Bronchial lymph node (tissue), 1 donor: ENCODE measurements around the gene TTLL5.

DNA sequence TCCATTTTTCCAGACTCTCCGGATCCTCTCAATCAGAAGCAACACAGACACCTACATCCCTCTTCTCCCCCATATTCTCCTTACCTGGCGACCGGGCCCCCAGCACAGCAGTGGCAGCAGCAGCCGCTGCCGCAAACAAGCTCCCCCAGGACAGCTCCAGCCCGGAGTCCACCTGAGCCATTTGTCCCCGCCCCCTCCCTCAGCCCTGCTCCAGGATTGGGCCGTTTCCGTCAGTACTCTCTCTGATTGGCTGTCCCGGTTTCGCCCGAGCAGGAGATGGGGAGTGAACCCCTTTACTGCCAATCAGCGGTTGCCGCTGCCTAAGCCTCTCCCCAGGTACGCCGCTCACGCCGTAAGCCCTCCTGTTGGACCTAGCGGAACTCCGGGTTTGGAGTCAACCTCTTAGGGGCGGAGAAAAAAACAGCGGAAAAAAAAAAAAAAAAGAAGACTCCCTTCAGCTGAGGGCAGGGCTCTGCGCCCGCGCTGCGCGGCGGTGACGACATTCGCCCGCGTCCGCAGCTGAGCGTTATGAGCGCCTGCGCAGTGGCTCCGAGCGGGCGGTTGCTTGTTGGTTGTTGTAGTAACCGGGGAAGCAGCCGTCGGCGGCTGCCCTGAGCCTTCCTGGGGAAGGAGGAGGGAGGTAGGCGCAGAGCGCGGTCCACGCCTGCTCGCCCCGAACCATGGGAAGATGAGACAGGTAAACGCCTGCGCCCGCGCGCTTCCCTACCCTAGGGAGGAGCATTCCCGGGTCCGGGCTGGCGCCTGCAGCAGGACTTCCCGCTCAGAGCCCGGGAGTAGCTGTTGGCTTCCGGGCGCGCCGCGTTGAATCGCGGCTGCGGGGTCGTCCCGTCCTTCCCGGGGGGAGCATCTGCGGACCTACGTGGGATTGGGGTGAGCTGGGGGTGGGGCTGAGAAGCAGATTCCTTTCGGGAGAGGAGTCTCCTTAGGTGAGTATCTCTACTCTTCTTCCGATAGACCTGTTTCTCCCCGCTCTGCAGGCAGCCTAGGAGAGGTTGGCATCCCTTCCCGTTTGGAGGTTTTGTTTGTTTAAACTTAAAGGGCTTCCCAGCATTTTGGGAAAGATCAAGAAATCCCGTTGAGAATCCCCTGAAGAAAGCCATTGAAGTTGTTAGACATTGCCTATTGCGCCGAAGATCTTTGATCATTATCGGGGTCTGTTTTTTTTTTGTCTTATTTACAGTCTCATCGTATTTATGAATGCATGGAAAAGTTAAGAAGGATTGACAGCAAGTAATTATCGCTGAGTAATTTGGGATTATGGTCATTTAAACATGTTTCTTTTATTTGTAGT lies at the start of gene TTLL5:
TSS of gene TTLL5 (plus strand) at position 556 of the 1,312 bp plus-strand sequence.
- PRO-cap, result bidirectional peak, plus-strand start at position 355 of the sequence, minus-strand start at position 137 of the sequence; bidirectional peak, plus-strand start at position 578 of the sequence, minus-strand start at position 495 of the sequence

GRCh38 chr14:75978349-75978927 lies 3.4 kb downstream of the TGFB3 start:
- PRO-cap, result no peak

DNA sequence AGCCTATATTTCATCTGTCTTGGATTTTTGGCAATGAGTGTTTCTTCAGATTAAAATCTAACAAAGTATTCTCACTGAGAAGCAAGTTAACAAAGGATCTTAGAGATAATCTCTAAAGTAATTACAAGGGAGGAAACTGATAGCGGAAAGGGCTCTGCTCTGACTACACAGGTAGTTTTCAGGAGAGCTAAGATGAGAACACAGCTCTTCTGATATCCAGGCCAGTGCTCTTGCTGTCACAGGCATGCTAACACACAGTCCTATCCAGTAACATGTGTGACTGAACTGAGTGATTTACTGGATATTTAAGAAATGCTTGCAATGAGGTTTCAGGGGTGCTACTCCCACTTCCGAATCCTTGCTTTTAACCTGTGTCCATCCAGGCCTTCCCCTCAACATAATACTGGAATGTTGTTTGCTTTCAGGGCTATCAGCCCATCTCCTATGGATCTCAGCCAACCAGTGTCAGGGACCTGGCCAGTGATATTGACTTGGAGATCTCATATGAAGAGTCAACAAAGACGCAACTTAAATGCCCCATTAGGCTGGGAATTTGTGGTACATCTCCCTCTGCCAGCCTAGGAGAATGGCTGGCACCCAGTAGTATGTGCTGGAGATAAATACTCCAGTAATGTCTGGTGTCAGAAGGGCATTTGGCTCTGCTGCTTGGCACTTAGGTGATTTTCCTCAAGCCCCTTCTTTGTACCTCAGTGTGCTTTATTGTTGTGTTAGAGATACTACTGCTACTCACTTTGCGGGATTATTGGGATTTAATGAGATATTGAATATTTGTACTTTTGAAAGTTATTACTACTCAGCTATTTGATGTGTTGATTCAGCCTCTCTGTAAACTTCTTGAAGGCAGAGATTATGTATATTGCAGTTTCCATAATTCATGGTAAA lies 901 bp upstream of the IFT43 start:
- PRO-cap, result no peak

- PRO-cap, result no peak
Measured at GRCh38 chr14:75996672-75997125, 11.1 kb downstream of the IFT43 start.

DNA sequence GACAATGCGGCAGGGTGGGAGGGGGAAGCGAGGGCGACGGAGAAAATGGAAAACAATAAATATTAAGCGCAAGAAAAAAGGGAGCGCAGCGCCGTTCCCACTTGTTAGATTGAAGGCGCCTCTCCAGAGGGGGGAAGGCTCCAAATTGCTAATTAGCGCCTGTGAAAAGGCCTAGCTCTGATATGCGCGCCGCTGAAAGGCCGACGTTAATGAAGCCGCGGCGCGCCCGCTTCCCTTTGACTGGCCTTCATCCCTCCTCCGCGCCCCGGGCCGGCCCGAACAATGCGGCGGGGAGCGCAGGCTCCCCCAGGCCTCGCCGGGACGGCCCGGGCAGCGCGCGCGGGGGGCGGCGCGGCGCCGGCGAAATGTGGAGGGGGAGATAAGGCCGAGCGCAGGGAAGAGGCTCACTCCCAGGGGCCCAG lies 13.1 kb upstream of the GPATCH2L start:
- PRO-cap, result no peak

DNA sequence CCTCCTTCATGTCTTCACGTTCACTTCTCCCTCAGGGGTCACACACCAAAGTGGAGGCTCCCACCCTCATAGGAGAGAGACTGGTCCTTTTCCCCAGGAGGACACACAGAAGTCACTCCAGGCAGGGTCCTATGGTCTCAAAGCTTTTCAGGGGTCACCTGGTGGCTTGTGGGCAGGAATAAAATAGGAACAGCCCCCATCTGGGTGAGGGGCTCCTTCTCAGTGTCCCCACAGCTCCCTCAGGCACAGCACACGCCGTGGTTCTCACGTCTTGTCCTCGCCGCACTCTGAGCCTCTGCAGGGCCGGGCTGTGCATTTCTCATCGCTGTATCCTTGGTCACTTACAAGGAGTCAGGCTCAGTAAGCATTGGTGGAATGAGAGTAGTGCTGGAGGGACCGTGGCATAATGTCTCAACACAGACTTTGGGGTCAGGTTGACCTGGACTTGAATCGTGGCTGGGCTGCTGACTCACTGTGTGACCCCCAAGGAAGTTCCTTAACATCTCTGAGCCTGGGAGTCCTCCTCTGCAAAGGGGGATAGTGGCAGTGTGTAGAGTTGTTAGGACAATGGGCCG lies 13.2 kb downstream of the VASH1 start:
- PRO-cap, result no peak

- PRO-cap, result no peak
Measured at GRCh38 chr14:76775751-76776278, 14.5 kb downstream of the VASH1 start.

DNA sequence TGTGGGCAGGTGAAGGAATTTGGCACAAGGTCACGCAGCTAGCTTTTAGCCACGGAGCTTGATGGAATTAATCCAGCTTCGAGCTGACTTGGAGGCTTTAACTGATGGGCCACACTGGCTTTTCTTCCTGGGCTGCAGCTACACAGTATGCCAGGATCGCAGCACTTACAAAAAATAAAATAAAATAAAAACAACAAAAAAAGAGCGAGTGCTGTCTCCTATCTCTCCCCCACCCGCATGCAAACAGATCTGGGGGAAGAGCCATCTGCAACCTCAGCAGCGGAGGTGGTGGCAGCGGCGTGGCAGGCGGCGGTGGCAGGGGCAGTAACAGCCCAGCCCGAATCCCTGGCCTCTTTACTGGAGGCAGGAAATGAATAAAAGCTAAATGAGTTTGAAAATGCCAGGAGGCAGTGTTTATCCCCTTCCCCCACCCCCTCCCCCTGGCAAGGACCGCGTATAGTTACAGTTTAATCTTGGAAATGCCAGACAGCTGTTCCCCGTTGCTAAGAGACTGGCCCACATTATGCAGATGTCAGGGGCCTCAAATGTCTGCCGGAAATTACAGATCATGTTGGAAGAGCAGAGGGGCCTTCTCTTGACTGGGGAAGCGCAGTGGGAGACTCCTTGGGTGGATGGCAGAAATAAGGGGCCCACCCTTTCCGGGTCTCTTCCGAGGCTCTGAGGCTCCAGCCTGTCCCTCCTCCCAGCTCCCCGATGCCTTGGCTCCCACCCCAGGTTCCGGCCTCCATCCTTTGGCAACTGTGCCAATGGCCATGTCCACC lies 93.6 kb downstream of the LRRC74A start:
- PRO-cap, result no peak

DNA sequence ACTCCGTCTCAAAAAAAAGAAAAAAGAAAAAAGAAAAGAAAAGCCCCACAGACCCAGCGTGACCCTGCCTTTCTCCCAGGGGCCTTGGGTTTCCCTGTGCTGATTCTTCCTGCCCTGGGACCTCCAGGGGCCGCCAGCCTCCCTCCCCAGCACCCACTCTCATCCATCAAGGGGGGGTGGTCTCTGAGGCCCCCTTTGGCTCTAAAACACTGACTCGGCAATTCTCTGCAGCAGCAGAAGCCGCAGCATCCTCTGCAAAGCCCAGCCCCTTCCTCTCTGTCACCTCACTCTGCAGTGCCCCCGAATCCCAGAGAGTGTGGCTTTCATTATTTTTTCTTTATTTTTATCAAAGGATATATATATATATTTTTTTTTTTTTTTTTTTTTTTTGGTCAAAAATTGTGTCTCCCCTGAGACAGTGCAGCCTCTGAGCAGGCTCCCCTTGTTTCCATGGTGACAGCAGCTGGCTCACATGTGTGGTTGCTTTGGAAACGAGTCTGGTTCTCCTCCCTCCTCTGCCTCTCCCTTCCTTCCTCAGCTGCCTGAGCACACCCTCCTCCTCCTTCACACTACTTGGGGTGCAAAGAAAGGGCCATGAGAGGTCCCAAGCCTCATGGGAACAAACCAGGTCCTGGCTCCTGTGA lies 100.3 kb downstream of the LRRC74A start:
- PRO-cap, result no peak

GRCh38 chr14:76955806-76956326 lies 72.6 kb downstream of the IRF2BPL start:
- PRO-cap, result unidirectional peak, plus-strand start at chr14:76956194

GRCh38 chr14:76958220-76959055 lies 70.1 kb downstream of the IRF2BPL start:
- PRO-cap, result no peak

DNA sequence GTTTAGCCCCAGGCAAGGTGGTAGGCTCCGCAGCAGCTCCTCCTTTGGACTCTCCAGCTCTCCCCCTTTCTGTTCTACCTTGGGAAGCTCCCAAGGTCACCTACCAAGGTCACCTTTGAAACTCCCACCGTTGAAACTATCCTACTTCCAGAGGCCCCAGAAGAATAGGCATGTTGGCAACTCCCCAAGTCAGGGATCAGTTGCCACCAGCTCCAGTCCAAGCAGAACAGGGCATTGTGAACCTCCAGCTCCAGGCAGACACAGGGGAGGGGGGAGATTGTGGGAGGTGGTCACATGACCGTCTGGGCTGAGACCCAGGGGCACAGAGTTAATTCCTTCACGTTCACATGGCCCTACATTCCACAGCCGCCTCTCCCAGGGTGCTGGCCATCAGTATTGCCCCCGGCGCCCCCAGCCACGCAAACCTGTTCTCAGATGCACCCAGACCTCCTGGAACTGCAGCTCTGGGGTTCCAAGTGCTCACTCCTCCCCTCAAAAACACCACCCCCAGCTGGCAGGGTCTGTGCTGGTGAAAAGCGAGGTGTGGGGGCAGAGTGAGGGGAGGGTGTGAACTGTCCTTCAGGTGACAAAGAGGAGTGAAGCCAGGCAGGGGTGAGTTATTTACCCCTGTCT lies 14.3 kb downstream of the IRF2BPL start:
- PRO-cap, result no peak

DNA sequence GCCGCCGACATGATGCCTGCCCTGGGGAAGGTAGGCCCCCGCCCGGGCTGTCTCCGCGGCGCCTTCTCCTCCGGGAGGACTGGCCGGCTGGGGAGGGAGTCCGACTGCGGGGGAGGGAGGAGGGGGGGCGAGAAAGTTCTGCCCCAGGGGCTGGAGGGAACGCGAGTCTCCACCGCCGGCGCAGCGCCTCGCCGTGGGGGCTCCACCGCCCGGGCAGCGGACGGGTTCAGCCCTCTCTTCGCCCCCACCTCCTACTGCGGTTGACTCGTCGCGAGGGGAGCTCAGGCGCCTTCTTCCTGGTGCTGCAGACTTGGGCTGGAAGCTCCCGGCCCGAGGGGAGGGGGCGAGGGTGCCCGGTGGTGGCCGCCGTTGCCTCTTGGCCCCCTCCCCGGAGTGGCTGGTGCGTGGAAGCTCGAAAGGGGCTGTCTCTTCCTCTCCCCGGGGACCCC lies 702 bp downstream of the IRF2BPL start:
- PRO-cap, result bidirectional peak, plus-strand start at position 307 of the sequence, minus-strand start at position 65 of the sequence; bidirectional peak, plus-strand start outside the sequence, minus-strand start at position 378 of the sequence

- PRO-cap, result bidirectional peak, plus-strand start at chr14:77034166, minus-strand start at chr14:77034049
Measured at GRCh38 chr14:77033741-77035006, 5.7 kb upstream of the IRF2BPL start.

DNA sequence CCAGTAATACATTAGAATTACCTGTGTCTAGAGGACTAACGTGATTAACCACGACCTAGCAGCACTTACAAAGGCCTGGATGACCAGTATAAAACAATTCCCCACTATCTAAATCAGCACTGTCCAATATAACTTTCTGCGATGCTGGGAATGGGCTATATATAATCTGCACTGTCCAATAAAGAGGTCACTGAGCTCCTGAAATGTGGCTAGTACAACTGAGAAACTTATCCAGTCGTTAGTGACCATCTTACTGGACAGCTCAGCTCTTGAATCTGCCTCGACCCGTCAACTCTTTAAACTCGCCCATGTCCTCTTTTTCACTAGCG lies 1.0 kb upstream of the CIPC start:
- PRO-cap, result no peak

GRCh38 chr14:77278592-77279191 lies 7.7 kb upstream of the NGB start:
- PRO-cap, result no peak

GRCh38 chr14:77451169-77451424 lies 6.3 kb downstream of the VIPAS39 start:
- PRO-cap, result unidirectional peak, plus-strand start at chr14:77451236

DNA sequence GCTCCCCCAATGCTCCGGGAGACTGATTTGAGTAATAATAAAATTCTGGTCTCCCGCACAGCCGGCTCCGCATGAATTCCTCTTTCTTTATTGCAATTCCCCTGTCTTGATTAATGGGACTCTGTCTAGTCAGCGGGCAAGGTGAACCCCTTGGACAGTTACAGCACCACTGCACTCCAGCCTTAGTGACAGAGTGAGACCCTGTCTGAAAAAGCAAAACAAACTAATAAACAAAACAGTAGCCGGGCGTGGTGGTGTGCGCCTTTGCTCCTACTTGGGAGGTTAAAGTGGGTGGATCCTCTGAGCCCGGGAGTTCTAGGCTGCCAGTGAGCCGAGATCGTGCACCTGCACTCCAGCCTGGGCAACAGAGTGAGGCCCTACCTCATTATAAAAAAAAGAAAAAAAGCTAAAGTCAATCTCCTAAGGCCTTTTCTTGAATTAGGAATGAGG lies 24.7 kb upstream of the SPTLC2 start:
- PRO-cap, result no peak

GRCh38 chr14:79293244-79293890 lies 917.9 kb downstream of the DIO2 start:
- PRO-cap, result no peak

GRCh38 chr14:80904700-80904969 lies 36.9 kb downstream of the CEP128 start:
- PRO-cap, result no peak